Measurements from ENCODE around the genes AKAP10, DHRS7B and WSB1.

DNA sequence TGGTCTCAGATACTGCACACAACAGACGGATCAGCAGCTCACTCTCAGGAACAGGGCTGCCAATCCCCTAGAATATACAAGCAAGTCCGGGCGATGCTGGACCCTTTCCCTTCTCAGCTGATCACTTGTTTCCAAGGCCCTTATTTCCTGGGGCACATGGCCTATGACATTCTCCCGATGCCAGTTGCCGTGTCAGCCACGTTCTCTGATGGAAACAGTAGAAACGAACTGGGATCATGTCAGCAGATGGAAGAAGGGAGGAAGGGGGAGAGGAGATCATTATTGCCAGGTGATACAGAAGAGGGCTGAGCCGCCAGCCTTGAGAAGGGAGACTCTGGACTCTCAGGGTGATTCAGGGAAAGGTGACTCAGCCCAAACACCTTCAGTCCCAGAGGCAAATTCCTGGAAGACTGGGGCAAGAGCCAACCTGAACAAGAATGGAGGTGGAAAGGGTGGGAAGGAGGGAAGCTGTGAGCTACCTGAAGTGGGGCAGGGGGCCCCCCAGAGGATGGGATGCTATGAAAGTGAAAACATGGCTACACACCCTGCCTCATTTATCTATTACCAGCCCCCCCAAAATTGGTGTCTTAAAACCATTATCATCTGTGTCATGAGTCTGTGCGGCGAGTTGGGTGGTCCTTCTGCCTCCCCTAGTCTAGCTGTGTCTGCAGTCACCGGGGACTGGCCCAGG is 2.9 kb upstream of the SLC47A2 start:
- PRO-cap: no peak

DNA sequence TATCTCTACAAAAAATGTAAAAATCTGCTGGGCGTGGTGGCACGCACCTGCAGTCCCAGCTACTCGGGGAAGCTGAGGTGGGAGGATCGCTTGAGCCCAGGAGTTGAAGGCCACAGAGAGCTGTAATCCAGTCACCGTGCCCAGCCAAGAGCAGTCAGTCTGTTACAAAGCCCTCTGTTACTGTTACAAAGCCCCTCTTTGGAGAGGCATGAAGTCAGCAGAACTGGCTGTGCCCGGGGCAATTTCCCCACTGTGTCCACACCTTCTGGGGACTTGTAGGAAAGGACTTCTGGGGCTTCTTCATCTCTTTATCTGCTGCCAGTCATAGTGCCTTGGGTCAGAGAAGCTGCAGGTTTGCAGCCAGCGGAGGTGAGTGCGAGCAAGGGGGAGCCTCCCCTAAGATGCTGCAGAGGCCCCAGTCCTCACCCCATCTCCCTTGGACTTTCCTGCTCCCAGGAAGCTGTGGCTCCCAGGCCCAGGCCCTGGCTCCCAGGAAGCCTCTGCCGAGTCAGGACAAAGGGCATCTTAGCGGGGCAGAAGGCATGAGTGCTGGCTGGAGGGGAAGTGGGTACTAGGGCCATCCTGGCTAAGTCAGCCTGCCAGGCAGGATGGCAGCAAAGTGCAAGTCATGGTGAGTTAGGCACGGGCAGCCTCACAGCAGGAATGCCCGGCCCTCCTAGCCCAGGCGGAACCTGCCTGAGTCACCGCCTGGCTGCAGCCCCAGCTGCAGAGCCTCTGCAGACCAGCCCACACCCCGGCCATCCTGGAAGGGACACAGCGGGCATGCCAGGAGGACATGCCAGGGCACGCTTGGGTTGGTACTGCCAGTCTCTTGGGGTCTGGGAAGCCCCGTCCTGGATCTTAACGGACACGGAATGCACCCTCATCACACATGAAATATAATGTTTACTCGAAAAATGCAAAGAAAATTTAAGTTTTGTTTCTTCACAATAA is 4.7 kb upstream of the ALDH3A1 start:
- PRO-cap: no peak

DNA sequence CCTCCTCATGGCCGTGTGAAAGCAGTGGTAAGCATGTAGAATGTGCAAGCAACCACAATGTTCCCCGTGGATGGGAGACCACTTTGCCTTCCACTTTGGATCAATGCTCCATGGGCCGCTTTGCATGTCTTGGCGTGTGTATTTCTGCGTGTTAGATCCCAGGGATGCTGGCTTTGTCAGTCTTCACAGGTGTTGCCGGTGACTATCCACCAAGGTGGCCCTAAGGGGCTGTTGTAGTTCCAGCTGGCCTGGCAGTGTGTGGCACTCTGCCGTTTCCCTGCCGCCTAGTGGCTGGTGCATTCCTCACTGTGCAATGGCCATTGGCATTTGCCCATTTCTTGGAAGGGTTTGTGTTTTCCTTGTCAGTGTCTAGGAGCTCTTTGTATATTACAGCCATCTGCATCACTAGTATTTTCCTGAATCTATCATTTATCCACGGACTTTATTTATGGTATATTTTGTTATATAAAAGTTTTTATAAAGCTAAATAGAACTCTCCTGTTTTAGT is 5.7 kb upstream of the ALDH3A1 start:
- PRO-cap: no peak

- PRO-cap: bidirectional peak, plus-strand start at chr17:19977961, minus-strand start at chr17:19977828
These were observed at the start of gene AKAP10 for GRCh38 chr17:19977510-19978123. TSS of gene AKAP10 (minus strand) at chr17:19977828.

GRCh38 chr17:20095058-20095776 is 86.1 kb downstream of the SPECC1 start:
- PRO-cap: bidirectional peak, plus-strand start at chr17:20095404, minus-strand start at chr17:20095409; bidirectional peak, plus-strand start at chr17:20095535, minus-strand start at chr17:20095597

- PRO-cap: no peak
These were observed 147.8 kb downstream of the SPECC1 start for GRCh38 chr17:20157029-20157238.

DNA sequence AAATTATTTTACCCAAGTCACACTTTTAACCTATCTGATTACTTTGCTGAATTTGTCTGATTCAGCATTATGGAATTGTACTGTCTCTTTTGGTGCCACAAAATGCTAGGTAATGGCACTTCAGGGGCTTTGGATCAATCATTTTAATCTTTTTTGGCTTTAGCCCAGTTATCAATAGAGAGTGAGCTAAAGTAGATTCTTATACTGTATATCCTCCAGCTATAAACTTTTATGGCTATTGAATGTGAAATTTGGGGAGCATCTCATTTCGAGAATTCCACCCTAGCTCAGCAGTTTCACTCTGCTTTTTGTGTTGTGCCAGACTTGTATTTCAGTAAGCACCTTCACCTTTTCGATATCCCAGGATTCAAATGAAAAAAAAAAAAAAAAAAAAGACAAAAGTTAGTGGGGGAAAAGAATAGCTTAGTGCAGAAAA is 125.9 kb downstream of the LGALS9B start:
- PRO-cap: no peak

GRCh38 chr17:20532521-20533210 is 46.9 kb upstream of the CDRT15L2 start:
- PRO-cap: no peak

DNA sequence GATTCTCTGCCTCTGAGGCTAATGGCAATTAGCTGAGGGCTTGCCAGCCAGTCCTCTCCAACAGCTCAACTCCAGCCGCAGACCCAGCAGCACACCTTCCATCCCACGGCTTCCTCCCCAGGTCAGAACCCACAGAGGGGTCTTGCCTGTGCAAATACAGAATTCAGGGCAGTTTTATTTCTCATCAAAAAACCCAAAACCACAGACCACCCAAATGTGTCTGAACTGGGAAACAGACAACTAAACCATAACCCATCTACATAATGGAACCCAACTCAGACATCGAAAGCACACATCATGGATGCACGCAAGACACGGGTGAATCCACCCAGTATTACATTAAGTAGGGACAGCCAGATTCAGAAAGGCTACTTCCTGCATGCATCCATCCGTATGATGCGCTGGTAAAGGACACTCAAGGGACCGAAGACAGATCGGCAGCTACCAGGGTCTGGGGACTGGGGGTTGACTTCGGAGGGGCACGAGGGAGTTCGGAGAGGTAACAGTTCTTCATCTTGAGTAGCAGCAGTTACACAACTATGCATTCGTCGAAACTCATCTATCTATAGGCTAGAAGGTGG is 26.4 kb downstream of the USP22 start:
- PRO-cap: no peak

- PRO-cap: no peak
These were observed 13.9 kb downstream of the USP22 start for GRCh38 chr17:21028790-21029494.

- PRO-cap: no peak
These were observed 27.7 kb upstream of the DHRS7B start for GRCh38 chr17:21098793-21099666.

DNA sequence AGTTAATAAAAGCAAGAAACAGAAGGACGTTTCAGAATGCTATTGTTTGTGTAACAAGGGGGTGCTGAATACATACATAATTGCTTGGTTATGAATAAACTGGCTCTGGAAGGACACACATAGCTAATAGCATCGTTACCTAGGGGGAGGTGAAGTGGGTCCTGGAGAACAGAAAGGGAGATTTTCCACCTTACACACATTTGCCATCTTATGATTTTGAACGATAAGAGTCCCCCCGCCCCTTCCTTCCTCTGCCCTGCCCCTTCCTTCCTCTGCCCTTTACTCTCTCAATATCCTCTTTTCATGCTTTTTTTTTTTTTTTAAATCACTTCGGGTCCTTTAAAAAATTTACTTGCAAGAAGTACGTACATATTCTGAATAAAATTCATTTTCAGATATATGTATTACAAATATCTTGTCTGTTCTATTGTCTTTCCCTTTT is 894 bp upstream of the DHRS7B start:
- PRO-cap: no peak

GRCh38 chr17:21126481-21127965 is at the start of gene DHRS7B:
TSS of gene DHRS7B (plus strand) at chr17:21126964.
- PRO-cap: bidirectional peak, plus-strand start at chr17:21126939, minus-strand start at chr17:21126853; bidirectional peak, plus-strand start at chr17:21127465, minus-strand start at chr17:21127418

GRCh38 chr17:21268162-21268463 is 14.9 kb upstream of the NATD1 start:
- PRO-cap: no peak

DNA sequence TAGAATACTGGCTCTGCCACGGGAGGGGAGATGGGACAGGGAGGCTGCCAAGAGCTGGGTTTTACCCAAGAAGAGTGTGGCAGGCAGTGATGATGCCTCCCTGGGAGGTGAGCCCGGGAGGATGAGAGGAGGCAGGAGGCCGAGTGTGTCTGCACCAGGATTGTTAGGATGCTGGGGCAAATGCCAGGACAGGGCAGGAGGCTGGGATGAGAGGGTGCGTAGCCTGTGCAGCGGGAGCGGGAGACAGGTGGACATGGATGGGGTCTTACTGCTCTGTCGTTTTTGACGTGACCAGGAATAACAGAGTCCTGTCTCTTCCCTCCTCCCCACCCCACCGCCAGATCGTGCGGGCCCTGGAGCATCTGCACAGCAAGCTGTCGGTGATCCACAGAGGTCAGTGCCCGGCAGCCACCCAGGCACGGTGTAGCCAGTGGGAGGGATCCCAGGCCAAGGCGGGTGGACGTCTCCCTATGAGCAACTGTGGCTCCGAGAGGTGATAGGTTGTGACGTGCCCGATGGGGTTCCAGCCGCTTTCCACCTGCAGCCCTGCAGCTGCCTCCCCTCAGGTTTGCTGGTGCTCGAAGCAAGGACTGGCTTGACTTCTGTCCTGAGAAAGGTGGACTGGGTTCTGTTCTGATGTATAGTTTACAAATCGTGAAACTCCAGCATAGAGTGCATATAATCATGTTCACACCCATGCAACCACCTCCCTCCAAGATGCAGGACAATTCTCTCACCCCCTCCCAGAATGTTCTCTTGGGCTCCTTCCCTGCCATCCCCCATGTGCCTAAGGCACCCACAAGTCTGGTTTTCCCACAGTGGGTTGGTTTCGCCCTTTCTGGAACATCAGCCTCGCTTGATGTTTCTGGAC is 18.6 kb downstream of the MAP2K3 start:
- PRO-cap: no peak

GRCh38 chr17:21305474-21306199 is 21.1 kb downstream of the MAP2K3 start:
- PRO-cap: no peak

- PRO-cap: no peak
These were observed 76.1 kb downstream of the KCNJ12 start for GRCh38 chr17:21452270-21452720.

- PRO-cap: no peak
These were observed 149.6 kb downstream of the KCNJ18 start for GRCh38 chr17:21841844-21842383.

GRCh38 chr17:27293804-27294796 is at the start of gene WSB1:
TSS of gene WSB1 (plus strand) at chr17:27294114.
- PRO-cap: bidirectional peak, plus-strand start at chr17:27294114, minus-strand start at chr17:27293983; bidirectional peak, plus-strand start at chr17:27294368, minus-strand start at chr17:27294348; bidirectional peak, plus-strand start at chr17:27294540, minus-strand start at chr17:27294542

- PRO-cap: no peak
These were observed 10.8 kb downstream of the WSB1 start for GRCh38 chr17:27304755-27305149.